Keratinocyte (primary cell): Measurements from ENCODE around the genes CCDC43 and EFTUD2.

GRCh38 chr17:44079852-44080708 is 9.5 kb downstream of the G6PC3 start:
CAGE:
- cytosol, long polyA minus RNA, result no peak
- cytosol, long polyA plus RNA, result no peak
- long polyA plus RNA, result no peak
- nucleus, long polyA minus RNA, result no peak
- nucleus, long polyA plus RNA, result no peak

CAGE:
- cytosol, long polyA minus RNA, result no peak
- cytosol, long polyA plus RNA, result no peak
- long polyA plus RNA, result no peak
- nucleus, long polyA minus RNA, result no peak
- nucleus, long polyA plus RNA, result no peak
These were observed 15.3 kb downstream of the HDAC5 start for GRCh38 chr17:44108041-44108632.

GRCh38 chr17:44110221-44111761 is 12.7 kb downstream of the HDAC5 start:
CAGE:
- cytosol, long polyA minus RNA, result no peak
- cytosol, long polyA plus RNA, result no peak
- long polyA plus RNA, result no peak
- nucleus, long polyA minus RNA, result no peak
- nucleus, long polyA plus RNA, result no peak

DNA sequence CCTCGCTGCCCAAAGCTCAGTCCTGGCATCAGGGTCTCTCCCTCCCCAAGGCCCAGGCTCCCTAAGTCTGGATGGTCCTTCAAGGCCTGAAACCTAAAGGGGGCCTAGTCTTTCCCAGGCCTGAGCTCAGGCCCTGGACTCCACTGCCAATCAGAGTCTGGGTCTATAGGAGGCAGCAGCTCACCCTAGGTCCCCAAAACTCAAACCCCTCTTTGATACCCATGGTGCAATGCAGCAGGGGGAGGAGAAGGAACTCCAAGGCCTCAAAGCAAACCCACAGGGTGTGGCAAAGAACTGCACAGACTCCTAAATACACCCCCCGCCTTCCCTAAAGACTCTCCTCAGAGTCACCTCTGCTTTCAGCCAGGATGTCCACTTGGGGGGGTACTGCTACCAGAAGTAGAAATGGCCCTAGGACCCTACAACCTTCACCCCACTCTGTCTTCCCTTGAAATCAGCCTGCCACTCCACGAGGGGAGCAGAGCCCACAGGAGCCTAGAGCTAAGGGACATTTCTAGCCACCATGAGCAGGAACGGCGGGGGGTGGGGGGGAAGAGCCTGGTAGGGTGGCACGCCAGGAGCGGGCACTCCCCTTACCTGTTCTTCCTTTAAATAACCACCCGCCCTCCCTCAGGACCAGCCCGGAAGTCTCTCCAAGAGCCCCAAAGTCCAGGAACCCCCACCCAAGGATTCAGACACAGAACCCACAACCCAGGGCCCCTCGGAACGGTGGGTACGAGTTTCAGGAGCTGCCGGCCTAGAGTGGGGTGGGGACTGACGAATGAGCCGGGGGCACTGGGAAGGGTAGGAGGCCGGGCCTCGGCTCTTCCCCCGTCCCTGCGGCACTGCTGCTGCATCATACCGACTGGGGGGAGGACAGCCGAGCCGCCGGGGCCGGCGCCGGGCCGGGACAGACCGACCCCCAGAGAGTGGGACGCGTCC is 1.2 kb downstream of the ATXN7L3 start:
CAGE:
- cytosol, long polyA minus RNA, result start-site peak on the minus strand centred at position 213 of the sequence, 22 bp wide, 5 reads; start-site peak on the plus strand centred at position 664 of the sequence, 62 bp wide, 29 reads
- cytosol, long polyA plus RNA, result no peak
- long polyA plus RNA, result no peak
- nucleus, long polyA minus RNA, result start-site peak on the minus strand centred at position 260 of the sequence, 116 bp wide, 16 reads; start-site peak on the plus strand centred at position 636 of the sequence, 8 bp wide, 37 reads
- nucleus, long polyA plus RNA, result start-site peak on the plus strand centred at position 642 of the sequence, 105 bp wide, 54 and 30 reads in 2 replicates

DNA sequence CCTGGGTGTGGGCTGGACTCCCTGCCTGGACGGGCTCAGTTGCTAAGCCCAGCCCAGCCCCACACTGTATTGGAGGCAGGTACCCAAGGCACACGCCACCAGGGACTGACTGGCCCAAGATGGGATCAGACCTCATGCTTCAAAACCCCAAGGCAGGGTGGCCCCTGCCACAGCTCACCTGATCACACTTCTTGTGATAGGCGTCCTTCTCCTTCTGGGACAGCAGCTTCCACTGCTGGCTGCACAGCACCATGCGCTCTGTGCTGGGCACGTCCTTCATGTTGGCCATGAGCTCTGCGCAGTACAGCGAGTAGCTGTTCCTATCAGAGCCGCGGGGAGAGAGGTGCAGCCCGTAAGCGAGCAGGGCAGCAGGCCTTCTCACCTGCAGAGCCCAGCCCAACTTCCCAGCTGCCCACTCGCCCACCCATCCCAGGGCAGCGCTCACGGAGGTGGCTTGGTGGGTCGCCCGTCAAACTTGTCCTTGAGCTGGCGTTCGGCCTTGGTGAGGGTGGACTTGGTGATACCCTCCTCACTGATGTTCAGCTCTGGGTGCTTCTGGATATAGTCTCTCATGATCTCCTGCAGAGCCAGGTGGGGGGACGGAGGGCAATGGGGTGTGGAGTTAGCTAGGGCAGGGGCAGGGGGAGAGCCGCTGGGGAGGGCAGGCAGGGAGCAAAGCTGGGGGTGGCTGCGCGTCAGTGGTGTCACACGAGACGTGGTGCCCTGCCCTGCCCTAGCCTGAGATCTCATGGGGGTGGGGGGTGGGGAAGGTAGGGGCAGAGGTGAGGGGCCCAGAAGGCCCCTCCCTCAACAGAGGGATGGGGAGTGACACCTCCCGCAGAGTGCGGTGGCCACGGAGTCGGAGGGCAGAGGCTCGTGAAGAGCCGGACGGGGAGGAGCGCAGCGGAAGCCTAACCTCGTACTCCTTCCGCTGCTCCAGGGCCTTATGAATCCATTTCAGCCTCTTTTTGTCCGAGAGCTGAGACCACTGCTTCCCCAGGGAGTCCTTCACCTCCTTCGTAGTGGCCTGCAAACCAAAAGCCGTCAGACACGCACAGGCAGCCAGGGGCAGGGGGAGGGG is 7.7 kb downstream of the UBTF start:
CAGE:
- cytosol, long polyA minus RNA, result no peak
- cytosol, long polyA plus RNA, result no peak
- long polyA plus RNA, result no peak
- nucleus, long polyA minus RNA, result no peak
- nucleus, long polyA plus RNA, result no peak

DNA sequence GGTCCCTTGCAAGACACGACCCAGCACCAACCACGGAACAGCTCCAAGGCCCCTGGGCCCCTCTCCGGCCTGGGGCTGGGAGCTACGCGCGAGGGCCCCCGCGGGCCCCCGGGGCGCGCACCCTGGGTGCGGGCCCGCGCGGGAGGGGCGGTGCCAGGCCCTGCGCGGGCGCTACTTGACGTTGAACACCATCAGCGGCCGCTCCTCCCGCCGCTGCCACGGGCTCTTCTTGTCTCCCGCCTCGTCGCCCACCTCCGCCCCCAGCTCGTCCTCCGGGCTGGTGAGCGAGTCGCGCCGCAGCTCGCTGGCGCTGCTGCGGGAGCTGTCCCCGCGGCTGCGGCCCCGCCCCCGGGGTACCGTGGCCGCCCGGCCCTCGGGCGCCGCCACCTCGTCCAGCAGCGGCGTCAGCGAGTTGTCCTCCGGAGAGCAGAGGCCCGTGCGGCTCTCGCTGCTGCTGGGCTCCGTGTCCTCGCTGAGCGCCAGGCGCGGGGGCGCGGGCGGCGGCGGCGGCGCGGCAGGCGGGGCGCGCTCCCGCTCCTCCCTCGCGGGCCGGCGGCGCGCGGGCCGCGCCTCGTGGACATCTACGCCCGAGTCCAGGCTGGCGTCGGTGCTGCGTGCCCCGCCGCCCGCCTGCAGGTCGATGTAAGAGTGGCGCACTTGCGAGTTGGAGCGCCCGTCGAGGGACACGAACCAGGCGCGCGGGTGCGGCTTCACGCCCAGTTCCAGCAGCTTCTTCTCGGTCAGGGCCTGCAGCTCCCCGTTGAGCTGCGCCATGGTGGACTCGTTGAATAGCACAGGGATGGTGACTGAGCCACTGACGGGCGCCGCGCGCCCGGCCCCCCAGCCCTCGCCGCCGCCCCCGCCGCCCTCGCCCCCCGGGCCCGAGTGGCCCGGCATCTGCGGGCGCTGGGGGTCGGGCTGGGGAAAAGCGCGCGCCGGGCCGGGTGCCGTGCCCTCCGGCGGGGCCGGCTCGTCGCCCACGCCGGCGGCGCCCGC is 8.8 kb downstream of the GRN start:
CAGE:
- cytosol, long polyA minus RNA, result no peak
- cytosol, long polyA plus RNA, result no peak
- long polyA plus RNA, result no peak
- nucleus, long polyA minus RNA, result no peak
- nucleus, long polyA plus RNA, result no peak

CAGE:
- cytosol, long polyA minus RNA, result no peak
- cytosol, long polyA plus RNA, result no peak
- long polyA plus RNA, result no peak
- nucleus, long polyA minus RNA, result no peak
- nucleus, long polyA plus RNA, result no peak
These were observed 5.9 kb upstream of the FAM171A2 start for GRCh38 chr17:44369568-44369977.

CAGE:
- cytosol, long polyA minus RNA, result no peak
- cytosol, long polyA plus RNA, result no peak
- long polyA plus RNA, result no peak
- nucleus, long polyA minus RNA, result no peak
- nucleus, long polyA plus RNA, result no peak
These were observed 41.6 kb downstream of the GPATCH8 start for GRCh38 chr17:44461748-44461947.

DNA sequence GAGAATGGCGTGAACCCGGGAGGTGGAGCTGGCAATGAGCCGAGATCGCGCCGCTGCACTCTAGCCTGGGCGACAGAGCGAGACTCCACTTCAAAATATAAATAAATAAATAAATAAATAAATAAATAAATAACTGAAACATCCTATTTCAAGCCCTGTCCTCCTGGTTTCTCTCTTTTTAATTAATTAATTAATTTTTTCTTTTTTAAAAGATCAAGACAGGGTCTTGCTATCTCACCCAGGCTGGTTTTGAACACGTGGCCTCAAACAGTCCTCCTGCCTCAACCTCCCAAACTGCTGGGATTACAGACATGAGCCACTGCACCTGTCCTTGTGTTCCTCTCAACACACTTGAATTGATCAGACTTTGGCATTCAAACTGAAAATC is 40.3 kb downstream of the GPATCH8 start:
CAGE:
- cytosol, long polyA minus RNA, result no peak
- cytosol, long polyA plus RNA, result no peak
- long polyA plus RNA, result no peak
- nucleus, long polyA minus RNA, result no peak
- nucleus, long polyA plus RNA, result no peak

CAGE:
- cytosol, long polyA minus RNA, result no peak
- cytosol, long polyA plus RNA, result no peak
- long polyA plus RNA, result no peak
- nucleus, long polyA minus RNA, result no peak
- nucleus, long polyA plus RNA, result no peak
These were observed 8.1 kb upstream of the GPATCH8 start for GRCh38 chr17:44511224-44511702.

DNA sequence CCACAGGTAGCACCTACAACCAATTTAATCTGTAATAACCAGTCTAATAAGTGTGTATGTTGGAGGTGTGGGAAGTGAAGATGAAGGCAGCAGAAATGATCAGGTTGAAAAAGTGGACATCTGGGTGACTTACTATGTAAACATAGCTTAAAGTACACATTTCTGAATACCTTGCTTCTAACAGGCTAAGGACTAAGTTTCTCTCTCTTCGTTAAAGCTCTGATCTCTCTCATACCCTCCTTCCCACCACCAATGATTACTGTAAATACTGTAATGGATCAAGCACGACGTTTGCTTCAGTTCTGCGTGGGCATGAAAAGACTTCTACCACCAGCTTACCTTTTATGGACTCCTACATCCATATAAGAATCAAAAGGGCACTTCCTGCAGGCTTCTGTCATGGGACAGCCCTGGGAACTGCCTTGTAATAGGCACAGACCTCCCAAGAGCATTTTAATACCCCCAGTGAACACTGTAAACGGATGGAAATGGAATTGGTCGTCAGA is 799 bp downstream of the CCDC43 start:
CAGE:
- cytosol, long polyA minus RNA, result no peak
- cytosol, long polyA plus RNA, result no peak
- long polyA plus RNA, result no peak
- nucleus, long polyA minus RNA, result no peak
- nucleus, long polyA plus RNA, result no peak

GRCh38 chr17:44689230-44690431 is at the start of gene CCDC43:
CCDC43 (minus strand) TSS chr17:44689776.
CAGE:
- cytosol, long polyA minus RNA, result no peak
- cytosol, long polyA plus RNA, result start-site peak on the minus strand at chr17:44689717-44689831, 270 and 54 reads in 2 replicates
- long polyA plus RNA, result start-site peak on the minus strand at chr17:44689755-44689802, 62 and 217 reads in 2 replicates
- nucleus, long polyA minus RNA, result start-site peak on the minus strand at chr17:44689756-44689801, 32 reads
- nucleus, long polyA plus RNA, result start-site peak on the minus strand at chr17:44689756-44689797, 136 and 140 reads in 2 replicates

CAGE:
- cytosol, long polyA minus RNA, result no peak
- cytosol, long polyA plus RNA, result no peak
- long polyA plus RNA, result no peak
- nucleus, long polyA minus RNA, result no peak
- nucleus, long polyA plus RNA, result no peak
These were observed 1.1 kb downstream of the GJC1 start for GRCh38 chr17:44828992-44829362.

DNA sequence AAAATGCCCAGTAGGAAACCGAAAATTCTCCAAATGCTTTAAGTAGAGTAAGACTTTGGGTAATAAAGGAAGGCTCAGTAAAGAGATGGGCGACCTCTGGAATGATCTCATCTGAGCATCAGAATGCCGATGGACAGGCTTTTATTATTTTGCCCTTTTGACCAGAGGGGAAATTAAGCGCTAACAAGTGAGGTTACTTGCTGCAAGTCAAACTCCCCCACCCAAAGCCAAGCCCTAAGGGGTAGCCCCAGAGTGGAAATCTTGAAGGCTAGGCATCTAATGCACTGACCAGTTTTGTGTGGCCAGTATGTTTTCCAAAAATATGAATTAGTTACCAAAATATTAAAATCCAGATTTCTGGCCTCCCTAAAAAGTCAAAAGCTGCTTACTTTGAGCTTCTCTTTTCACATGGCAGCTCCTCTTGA is 877 bp upstream of the GJC1 start:
CAGE:
- cytosol, long polyA minus RNA, result no peak
- cytosol, long polyA plus RNA, result no peak
- long polyA plus RNA, result no peak
- nucleus, long polyA minus RNA, result no peak
- nucleus, long polyA plus RNA, result no peak

DNA sequence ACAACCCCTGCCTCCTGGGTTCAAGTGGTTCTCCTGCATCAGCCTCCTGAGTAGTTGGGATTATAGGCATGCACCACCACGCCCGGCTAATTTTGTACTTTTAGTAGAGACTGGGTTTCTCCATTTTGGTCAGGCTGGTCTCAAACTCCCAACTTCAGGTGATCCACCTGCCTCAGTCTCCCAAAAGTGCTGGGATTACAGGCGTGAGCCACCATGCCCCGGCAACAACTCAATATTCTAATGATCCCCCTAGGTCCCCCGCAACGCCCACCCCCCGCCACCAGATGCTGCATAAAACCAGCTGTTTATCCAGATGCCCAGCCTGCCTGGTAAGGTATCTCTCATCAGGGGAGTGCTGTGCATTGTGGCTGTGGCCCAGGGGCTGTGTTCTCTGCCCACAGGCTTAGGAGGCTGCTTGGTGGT is 1.2 kb downstream of the HIGD1B start:
CAGE:
- cytosol, long polyA minus RNA, result no peak
- cytosol, long polyA plus RNA, result no peak
- long polyA plus RNA, result no peak
- nucleus, long polyA minus RNA, result no peak
- nucleus, long polyA plus RNA, result no peak

GRCh38 chr17:44865017-44865797 is 17.5 kb downstream of the HIGD1B start:
CAGE:
- cytosol, long polyA minus RNA, result no peak
- cytosol, long polyA plus RNA, result no peak
- long polyA plus RNA, result no peak
- nucleus, long polyA minus RNA, result no peak
- nucleus, long polyA plus RNA, result no peak

DNA sequence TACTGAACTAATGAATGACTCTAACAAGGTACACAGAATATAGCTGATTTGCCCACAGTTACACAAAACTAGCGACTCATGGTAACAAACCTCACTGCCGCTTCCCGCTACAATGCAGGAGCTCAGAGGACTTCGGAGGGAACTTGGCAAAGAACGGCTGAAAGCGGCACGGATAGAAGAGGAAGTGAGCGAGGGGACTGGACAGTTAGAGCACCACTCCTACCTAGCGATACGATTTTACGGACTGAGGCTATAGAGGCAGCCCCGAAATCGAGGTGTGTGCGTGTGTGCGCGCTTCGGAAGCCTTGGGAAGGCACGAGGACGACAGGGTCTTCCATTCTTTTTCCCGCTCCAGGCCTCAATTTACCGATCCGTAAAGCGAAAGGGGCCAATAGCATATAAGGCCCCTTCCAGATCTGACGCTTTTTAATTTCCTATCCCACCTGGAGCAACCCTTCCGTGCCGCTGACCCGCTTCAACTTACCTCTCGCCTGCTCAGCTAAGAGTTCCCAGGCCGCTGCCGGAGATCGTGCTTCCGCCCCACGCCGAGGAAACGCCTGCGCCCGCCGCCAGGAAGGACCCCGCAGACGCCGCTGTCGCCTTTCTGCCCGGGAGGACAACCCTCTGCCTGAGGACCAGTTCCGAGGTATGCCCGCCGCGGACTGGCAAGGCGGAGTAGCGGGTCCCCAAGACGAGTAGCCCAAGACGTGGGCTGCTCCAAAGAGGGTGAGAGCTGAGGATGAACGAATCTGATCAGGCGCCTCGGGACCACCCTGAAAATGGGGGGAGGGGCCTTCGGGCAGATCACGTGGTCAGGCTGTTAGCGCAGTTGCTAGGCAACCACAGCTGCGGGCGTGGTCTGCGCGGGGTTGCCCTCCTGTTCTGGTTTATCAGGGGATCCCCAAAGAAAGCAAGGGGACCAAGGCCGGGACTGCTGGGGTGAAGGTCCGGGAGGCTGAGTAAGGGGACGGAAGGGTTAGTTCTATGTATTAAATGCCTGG is at the start of gene EFTUD2:
Gene EFTUD2, minus strand, starts transcription at position 561 of the 1,001 bp plus-strand sequence.
CAGE:
- cytosol, long polyA minus RNA, result start-site peak on the minus strand centred at position 519 of the sequence, 46 bp wide, 141 reads
- cytosol, long polyA plus RNA, result no peak
- long polyA plus RNA, result start-site peak on the minus strand centred at position 515 of the sequence, 45 bp wide, 876 and 654 reads in 2 replicates; start-site peak on the plus strand centred at position 845 of the sequence, 26 bp wide, 52 and 33 reads in 2 replicates
- nucleus, long polyA minus RNA, result start-site peak on the minus strand centred at position 517 of the sequence, 42 bp wide, 244 reads
- nucleus, long polyA plus RNA, result start-site peak on the minus strand centred at position 516 of the sequence, 43 bp wide, 501 and 459 reads in 2 replicates

DNA sequence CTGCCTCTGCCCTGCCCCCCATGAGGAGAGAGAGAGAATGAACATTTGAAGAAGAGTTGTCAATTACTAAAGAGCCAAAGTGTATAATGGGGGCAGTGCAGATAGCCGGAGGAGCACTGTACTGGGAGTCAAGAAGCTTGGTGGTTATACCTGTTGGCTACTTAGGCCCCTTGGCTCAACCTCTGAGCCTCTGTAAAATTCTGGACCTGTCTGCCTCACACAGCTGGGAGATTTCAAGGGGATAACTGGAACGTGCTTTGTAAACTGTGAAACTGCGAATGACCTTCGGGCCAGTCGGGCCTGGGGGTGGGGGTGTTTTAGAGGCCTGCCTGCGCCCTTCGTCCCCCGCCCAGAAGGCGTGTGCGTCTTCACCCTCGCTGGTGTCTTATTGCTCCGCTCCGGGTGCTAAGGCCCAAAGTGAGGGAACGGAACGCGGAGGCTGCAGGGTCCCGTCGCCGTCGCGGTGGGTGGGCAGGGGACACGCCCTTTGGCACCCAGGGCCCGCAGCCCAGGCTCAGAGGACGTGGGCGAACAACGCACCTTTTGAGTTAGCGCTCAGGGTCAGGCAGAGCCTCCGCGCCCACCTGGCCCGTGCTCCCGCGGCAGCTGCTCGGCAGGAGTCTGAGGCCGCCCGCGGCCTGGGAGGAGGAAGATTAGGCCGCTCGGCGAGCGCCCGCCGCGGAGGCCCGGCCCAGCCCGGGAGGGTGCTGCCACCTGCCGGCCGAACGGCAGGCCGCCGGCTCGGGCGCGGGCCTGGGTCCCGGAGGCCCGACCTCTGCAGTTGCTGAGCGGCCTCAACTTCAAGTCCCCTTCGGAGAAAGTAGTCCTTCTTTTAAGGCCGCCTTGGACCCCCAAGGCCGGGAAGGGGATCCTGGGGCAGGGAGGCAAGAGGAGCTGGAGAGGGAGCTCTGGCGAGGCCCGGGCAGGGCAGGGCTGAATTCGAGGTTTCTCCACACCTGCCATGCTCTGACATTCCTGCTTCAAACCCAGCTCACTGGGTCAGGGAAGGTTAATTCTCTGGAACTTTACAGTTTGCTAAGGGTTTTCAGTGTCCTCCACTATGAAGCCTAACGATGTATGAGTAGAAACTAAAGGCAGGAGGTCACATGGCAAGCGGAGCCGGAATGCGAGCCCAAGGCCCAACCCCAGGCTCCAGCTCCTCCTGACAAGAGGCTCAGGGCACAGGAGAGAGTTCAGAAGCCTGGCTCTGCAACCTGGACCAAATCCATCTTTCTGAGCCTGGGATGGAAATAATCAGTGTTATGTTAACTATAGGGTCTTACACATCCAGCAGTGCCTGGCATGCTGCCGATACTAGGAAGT is 29.5 kb downstream of the DCAKD start:
CAGE:
- cytosol, long polyA minus RNA, result no peak
- cytosol, long polyA plus RNA, result no peak
- long polyA plus RNA, result no peak
- nucleus, long polyA minus RNA, result no peak
- nucleus, long polyA plus RNA, result no peak

GRCh38 chr17:45103248-45104085 is 28.8 kb downstream of the PLCD3 start:
CAGE:
- cytosol, long polyA minus RNA, result no peak
- cytosol, long polyA plus RNA, result no peak
- long polyA plus RNA, result no peak
- nucleus, long polyA minus RNA, result no peak
- nucleus, long polyA plus RNA, result no peak

CAGE:
- cytosol, long polyA minus RNA, result no peak
- cytosol, long polyA plus RNA, result no peak
- long polyA plus RNA, result no peak
- nucleus, long polyA minus RNA, result no peak
- nucleus, long polyA plus RNA, result no peak
These were observed 26.2 kb downstream of the PLCD3 start for GRCh38 chr17:45106257-45106456.